Suprapubic skin (tissue), 4 donors: ENCODE results near the genes PRDM8, PRKG2, SCD5 and ABRAXAS1.

DNA sequence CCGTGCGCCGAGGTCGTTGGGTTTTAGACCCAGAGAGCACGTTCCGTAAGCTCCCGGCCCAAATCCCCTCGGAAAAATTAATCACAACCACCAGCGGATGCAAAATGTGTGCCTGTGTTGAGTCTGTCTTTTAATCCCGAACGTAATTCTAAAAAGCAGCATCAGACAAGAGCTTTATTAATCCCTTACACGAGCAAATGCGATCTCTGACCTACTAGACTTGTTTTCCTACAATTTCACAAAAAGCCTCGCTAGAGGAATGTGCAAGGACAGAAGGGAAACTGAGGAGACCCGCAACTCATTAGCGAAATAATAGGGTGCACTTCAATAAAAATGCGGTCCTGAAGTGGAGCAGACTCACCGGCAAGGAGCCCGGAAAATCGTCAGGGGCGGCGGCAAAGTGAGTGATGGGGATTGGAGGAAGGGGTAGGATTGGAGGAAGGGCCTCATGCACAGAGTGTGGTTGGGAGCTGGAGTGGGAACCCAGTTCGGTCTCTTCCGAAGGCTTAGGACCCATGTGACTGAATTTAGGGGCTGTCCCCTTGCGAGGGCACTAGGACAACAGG is 12.1 kb upstream of the PRDM8 start:
- PRO-cap = no peak
- RAMPAGE, long total RNA, 4 experiments = no peak in any of the 4 experiments

GRCh38 chr4:80196869-80197718 is at the start of gene PRDM8:
TSS of gene PRDM8 (plus strand) at chr4:80197503.
- PRO-cap = unidirectional peak, plus-strand start at chr4:80197507
- RAMPAGE, long total RNA, 4 experiments = no peak in any of the 4 experiments

GRCh38 chr4:81164501-81165167 is 50.4 kb downstream of the PRKG2 start:
- PRO-cap = no peak
- RAMPAGE, long total RNA, 4 experiments = no peak in any of the 4 experiments

DNA sequence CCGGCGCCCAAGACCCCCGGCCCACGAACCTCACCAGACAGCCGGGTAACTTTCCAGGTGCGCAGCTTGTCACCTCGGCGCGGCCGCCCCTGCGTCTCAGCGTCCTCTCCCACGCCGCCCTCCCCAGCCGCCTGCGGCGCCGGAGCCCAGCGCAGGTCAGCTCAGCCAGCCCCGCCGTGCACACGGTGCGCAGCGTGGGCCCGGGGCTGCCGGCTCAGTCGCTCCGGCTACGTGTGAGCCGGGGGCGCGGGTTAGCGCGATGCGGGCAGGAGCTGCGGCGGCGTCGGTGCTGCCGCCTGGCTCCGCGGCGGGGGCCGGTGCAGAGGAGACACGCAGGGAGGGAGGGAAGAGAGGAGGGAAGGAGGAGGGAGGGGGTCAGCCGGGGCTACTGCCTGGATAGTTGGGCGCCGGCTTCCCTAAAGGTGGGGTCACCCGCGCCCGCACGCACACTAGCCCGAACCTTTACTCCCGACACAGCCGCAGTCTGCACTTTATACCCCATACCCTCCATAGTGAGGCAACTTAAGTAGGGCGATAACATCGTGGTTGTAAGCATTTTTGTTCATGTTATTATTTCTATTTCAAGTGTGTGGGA is at the start of gene PRKG2:
TSS of gene PRKG2 (minus strand) at position 321 of the 595 bp plus-strand sequence.
- PRO-cap = no peak
- RAMPAGE, long total RNA, 4 experiments = no peak in any of the 4 experiments

DNA sequence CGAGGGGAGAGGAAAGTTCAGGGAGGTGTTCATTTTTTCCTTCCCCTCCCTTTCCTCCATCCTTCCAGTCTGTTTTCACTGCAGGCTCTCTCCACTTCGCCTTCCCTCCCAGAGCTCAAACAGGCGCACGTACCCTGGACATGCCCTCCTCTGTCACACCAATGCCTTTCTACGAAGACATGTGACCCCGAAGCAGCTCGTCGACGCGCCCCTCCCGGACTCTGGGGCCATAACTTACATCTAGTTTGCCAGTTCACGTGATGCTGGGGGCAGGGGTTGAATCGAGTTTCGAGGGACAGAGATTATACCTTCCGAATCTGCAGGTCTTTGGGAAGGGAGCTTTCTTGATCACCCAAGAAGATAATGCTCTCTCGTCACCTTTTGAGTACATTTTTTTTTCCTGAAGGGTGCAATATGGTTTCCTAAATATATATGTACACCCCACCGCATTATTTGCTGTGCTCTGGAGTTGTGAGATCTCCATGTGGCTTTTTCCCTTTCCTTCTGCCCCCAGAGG is 533 bp upstream of the PRKG2 start:
- PRO-cap = unidirectional peak, minus-strand start at position 89 of the sequence
- RAMPAGE, long total RNA, 4 experiments = no peak in any of the 4 experiments

DNA sequence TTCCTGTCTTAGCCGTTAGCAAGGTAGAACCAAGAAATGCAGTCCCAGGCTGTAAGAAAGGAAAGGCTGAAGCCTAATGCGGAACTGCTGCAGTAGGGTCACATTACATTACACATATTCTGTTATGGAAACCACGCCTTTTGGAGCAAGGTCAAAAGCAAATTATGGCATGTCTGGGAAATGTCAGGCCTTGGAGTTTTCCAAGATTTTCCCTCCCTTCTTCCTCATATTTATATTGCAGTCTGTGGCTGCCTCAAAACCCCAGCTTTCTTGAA is 204.9 kb upstream of the RASGEF1B start:
- PRO-cap = no peak
- RAMPAGE, long total RNA, 4 experiments = no peak in any of the 4 experiments

GRCh38 chr4:82043064-82043873 is 330.5 kb downstream of the HNRNPD start:
- PRO-cap = no peak
- RAMPAGE, long total RNA, 4 experiments = no peak in any of the 4 experiments

GRCh38 chr4:82230201-82230855 is 143.5 kb downstream of the HNRNPD start:
- PRO-cap = no peak
- RAMPAGE, long total RNA, 4 experiments = no peak in any of the 4 experiments

DNA sequence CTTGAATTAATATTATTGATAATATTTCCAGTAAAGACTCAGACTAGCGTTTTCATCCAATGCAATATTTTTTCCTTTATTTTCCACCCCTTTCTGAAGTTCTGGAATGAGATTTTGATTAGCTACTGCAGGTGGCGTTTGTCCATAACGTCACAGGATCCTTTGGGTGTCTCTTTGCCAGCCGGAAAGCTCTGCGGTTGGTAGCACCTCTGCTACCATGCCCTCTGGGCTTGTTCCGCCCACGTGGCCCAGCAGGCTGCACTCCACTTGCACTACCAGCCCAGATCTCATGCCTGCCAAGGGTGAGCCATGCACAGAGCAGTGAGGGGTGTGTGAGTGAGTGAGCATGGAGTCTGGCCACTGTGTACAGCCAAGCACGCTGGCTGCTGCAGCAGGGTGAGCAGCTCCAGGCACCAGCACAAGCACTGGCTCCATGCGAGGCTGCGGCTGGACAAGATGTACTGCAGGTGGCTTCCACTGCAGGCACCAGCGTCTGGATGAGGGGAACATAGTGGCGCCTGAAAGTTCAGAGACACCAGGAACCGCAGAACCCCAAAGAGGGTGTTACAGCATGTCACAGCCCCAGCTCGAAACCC is 6.6 kb upstream of the HNRNPD start:
- PRO-cap = no peak
- RAMPAGE, long total RNA, 4 experiments = no peak in any of the 4 experiments

DNA sequence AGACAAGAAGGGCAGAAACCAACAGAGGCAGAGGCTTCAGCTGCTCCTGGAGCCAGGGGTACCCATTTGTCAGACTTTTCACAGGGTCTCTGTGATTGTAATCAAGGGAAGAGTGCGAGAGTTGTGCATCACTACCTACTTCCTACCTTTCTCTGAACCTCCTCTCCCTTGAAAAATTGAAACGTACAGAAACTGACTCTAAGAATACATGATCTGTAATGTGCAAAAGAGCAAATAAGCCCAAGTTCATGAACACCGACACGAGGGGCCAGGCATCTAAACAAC is 4.5 kb downstream of the TMEM150C start:
- PRO-cap = no peak
- RAMPAGE, long total RNA, 4 experiments = no peak in any of the 4 experiments

DNA sequence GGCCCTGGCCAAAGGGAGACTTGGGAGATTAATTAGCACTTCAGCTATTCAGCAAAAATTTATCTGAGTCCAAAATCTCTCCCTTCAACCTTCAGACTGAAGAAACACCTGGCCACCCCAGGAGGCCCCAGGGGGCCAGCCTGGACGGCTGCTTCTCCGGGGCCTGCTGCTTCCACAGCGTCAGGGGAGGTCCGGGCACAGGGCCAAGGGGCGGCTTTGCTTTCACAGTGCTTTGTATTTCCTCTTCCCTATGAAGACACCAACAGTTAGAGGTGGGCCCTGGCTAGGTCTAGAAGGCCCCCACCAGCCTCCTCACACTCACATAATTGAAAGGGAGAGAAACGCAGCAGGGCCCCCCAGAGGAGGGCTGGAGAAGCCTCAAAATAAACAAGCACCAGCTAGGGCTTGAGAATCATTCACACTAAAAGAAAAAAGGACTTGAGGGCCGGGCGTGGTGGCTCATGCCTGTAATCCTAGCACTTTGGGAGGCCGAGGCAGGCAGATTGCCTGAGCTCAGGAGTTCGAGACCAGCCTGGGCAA is 17.8 kb downstream of the SCD5 start:
- PRO-cap = no peak
- RAMPAGE, long total RNA, 4 experiments = no peak in any of the 4 experiments

DNA sequence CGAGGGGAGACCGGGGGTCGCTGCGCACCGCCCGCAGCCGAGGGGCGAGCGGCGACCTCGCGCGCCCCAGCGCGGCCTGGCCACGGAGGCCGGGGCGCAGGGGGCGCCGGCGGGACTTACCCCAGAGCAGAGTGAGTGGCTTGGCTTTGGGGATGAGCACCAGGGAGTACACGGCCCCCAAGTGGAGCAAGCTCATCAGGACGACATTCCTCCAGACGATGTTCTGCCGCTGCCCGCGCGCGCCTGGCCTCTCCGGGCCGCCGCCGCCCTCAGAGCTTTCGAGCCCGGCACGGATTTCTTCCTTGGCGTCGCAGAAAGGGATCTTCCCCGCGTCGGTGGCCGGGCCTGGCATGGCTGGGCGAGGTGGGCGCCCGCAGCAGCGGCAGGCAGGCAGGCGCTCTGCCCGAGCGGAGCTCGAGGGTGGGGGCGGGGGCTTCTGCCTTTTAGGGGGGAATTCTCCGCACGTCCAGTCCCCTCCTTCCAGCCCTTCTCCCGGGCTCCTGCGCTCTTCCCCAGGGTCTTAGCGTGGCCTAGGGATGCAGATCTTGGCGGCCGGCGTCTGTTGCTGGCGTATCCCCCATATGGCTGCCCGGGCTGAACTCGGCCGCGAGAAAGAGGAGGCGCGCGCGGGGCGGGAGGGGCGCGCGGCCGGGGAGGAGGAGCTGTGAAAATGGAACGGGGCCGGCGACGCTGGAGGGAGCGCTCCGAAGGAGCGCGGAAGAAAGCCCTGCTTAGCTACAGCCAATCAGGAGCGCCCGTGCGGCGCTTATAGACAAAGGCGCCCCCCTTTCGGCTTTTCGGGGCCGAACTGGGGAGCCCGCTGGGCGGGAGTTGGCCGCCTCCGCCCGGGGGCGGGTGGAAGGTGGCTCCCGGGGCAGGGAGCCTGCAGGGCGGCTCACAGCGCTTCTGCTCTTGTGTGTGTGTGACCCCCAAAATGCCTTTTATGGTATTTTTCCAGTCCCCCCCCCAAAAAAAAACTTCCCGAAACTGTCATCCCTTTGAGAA is at the start of gene SCD5:
TSS of gene SCD5 (minus strand) at position 611 of the 1,005 bp plus-strand sequence.
- PRO-cap = no peak
- RAMPAGE, long total RNA, 4 experiments = start-site peak on the minus strand in 3 of 4 experiments, centred at positions 599 to 622 of the sequence, 13 to 60 reads per replicate

GRCh38 chr4:83011054-83011294 is 351 bp upstream of the LIN54 start:
- PRO-cap = no peak
- RAMPAGE, long total RNA, 4 experiments = no peak in any of the 4 experiments

GRCh38 chr4:83212227-83213140 is 72.1 kb downstream of the COQ2 start:
- PRO-cap = no peak
- RAMPAGE, long total RNA, 4 experiments = no peak in any of the 4 experiments

DNA sequence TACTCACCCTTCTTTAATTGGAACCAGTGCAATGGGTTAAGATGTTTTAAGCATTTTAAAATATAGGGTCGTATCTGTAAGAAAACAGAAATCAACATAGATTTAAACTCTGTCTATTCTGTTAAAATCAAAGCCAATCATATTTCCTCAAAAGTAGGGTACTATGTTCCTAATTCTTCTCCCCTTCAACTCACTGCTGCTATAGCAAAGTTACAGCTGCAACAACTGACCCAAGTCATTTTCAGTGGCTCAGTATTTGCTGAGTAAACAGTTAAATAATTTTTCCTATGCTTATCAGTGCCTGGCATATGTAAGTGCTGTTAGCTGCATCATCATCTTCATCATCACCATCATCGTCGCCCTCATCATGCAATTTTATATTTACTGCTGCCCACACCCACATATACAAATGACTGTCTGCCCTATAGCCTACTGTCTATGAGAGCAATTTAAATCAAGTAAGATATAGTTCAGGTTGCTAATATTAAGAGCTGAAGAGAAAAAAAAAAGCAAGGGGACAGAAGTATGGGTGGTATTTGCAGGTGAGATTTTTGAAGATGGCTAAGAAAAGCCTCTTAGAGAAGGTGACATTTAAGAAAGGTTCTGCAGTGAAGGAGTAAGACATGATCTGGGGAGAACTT is 21.9 kb downstream of the COQ2 start:
- PRO-cap = no peak
- RAMPAGE, long total RNA, 4 experiments = no peak in any of the 4 experiments

GRCh38 chr4:83356977-83357622 is 22.5 kb upstream of the HPSE start:
- PRO-cap = no peak
- RAMPAGE, long total RNA, 4 experiments = no peak in any of the 4 experiments

DNA sequence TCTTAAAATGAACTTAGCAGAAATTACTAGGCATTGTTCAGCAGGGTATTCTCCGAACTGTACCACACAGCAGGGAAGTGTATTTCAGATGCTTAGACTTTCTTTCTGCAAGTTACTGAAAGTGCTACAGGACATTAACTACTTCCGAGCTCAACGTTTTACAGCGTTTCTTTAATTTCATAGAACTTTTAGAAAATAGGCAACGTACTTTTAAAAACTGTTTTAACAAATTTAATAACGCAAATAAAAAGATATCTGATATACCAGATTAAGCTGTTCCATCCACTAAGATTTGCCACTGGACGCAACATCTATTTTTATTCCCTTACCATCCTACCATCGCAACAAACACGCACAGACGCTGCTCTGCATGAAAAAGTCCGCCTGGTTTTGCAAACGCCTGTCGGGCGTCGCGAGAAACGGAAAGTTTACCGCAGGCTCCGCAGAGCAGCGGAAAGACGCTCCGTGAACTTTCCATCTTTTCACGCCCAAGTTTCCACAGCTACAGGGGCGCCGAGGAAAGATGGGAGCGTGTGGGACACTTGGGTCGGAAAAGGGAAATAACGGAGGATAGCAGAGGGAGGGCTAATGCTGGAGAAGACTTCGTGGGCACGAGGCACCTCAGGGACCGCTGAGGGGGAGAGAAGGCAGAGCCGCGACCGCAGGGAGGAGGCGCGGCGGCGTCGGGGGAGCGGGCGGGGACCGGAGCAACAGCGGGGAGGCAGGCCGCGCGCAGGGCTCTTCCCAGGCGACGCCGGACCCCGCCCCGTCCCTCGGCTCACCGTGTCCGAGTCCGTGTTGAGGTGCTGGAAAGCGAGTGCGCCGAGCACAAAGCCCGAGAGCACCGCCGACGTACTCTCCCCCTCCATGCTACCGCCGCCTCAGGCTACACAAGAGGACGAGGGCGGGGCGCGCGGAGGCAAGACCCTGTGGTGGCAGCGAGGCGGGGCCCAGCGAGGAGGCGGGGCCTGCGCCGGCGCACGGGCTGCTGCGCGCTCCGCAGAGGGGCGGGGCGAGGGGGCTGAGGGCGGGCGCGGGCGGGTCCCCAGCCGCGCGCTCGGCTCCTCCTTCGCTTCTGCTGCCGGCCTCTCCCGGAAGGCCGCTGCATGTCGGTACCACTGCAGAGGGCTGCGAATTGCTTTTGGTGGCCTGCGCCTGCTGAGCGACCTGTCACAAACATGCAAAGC is at the start of gene ABRAXAS1:
TSS of gene ABRAXAS1 (minus strand) at position 897 of the 1,187 bp plus-strand sequence.
- PRO-cap = bidirectional peak, plus-strand start at position 1,075 of the sequence, minus-strand start at position 897 of the sequence
- RAMPAGE, long total RNA, 4 experiments = start-site peak on the minus strand in 4 of 4 experiments, centred at positions 895 to 936 of the sequence, 43 to 197 reads per replicate

- PRO-cap = no peak
- RAMPAGE, long total RNA, 4 experiments = no peak in any of the 4 experiments
Measured at GRCh38 chr4:84087592-84088257, 411.4 kb downstream of the NKX6-1 start.

DNA sequence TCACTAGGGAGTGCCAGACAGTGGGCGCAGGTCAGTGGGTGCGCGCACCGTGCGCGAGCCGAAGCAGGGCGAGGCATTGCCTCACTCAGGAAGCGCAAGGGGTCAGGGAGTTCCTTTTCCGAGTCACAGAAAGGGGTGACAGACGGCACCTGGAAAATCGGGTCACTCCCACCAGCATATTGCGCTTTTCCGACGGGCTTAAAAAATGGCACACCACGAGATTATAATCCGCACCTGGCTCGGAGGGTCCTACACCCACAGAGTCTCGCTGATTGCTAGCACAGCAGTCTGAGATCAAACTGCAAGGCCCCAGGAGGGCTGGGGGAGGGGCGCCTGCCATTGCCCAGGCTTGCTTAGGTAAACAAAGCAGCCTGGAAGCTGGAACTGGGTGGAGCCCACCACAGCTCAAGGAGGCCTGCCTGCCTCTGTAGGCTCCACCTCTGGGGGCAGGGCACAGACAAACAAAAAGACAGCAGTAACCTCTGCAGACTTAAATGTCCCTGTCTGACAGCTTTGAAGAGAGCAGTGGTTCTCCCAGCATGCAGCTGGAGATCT is 372.1 kb downstream of the NKX6-1 start:
- PRO-cap = no peak
- RAMPAGE, long total RNA, 4 experiments = no peak in any of the 4 experiments

- PRO-cap = no peak
- RAMPAGE, long total RNA, 4 experiments = no peak in any of the 4 experiments
Measured at GRCh38 chr4:84231991-84232340, 267.1 kb downstream of the NKX6-1 start.